Daoy (cell line): ENCODE data around the gene HOMER1.

DNA sequence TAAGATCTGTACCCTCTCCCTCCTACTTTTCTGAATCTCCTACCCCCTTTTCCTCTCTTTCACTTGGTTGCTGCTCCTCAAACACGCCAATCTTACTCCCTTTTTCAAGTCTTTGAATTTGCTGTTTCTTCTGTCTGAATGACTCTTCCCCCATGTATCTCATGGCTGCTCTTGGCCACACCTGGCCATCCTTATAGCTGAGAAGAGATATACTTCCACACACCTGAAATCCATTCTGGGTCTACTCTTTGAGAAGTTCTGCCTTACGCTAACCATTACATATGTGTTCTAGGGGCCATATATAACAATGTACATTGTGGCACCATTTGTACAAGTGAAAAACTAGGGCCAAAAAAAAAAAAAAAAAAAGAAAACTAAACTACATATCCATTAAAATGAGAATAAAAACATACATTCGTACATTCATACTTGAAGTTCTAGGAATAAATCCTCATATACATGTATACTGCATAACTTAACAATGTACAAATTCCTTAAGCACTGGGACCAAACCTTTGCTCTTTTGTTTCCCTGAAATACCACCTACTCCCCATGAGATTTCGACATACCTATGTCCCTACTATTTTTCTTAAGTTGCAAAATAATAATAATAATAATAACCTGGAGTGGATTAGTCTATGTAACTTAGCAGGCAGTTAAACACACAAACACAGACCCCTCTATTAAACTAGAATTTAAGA is 10.5 kb downstream of the TBCA start:
- RAMPAGE, long total RNA, result no peak

DNA sequence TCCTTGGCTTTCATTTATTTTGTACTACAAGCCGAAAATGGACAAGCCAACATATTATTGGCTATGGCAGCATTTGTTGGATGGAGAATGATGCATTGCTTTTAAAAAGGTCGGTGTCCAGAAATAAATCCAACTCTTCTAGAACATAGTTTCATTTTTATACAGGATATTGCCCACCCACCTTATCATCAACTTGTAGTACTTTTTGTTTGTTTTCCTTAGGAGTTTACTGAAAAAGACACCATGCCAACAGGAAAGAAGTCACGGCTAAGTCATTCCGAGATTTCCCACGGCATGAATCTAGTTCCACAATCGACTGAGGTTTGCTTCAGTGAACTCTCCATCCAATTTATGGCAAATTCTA is 237.6 kb downstream of the AP3B1 start:
- RAMPAGE, long total RNA, result no peak

DNA sequence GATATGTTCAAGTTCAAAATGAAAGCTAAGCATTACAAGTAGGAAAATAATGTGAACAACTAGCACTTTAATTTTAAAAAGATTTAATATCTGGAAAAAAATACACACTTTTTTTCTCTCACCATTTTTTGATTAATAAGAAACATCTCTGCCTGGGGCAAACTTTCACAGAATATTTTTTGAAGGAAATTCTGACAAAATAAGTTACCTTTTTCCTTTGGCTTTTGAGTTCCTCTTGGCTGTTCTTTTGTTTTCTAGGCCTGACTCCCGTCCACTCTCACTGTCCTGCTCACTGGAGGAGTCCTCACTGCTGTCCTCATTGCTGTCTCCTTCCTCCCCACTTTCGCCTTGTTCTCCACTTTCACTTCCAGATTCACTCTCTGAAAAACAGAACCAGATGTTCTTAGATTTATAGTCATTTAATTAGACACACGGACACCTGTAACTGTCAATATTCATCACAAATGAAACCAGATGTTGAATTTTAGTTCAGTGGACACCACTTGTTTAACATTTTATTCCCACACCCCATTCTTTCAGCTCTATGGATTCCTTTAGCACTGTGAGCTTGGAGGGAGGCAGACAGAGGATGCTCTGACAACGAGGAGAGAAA is 180.8 kb downstream of the AP3B1 start:
- RAMPAGE, long total RNA, result no peak

DNA sequence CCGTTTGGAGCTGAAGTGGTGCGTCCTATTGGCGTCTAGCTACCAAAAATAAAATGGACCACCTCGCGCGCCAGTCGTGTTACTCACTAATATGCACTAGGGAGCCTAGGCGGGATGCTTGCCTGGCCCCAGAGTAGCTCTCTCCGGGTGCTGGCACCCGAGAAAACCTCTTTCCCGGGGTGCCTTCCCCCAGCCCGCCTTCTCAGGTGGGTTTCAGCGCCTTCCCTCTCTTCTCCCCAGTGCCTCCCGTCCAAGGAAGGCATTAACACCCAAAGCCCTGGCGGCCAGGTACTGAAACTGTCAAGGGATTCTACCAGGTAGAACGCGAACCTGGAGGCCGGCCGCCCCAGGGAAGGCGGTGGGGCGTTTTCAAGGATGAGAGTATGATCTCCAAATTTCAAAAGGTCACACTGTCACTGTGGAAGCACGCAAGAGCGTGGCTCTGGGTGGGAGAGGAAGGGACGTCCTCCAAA is 1.1 kb upstream of the AP3B1 start:
- RAMPAGE, long total RNA, result no peak

- RAMPAGE, long total RNA, result no peak
These were observed 75.3 kb downstream of the LHFPL2 start for GRCh38 chr5:78573149-78573863.

- RAMPAGE, long total RNA, result no peak
These were observed 47.4 kb downstream of the LHFPL2 start for GRCh38 chr5:78601207-78601511.

DNA sequence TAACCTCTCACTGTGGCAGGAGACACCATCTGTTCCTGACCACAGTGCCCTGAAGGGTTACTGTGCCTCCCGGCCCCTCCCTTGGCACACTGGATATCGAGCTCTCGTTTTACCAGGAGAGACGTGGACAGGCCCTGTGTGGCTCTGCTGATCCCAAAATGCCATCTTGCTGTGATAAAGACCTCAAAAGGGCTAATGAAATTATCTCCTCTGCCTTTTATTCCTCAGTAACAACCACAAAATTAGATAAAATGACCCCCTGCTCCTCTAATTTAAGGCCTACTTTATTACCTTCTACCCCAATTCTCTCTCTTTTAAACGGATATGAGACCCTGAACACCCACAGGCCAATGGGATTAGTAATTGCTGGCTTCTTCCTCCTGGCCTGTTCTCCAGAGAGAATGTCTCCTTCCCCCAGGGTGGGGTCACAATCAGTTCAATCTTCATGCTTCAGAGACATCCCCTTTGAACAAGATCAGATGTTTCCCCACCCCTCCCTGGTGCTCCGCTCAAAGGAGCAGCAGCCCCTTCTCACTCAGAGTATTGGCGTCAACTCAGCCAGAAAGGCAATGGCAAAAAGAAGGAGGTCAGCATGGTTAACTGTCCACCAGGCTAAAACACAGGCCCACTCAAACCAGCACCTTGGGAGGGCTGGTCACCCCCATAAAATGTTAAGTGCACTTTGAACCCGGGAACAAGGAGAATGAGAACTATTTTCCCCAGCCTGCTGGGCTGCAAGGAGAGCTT is 20.4 kb downstream of the LHFPL2 start:
- RAMPAGE, long total RNA, result no peak

DNA sequence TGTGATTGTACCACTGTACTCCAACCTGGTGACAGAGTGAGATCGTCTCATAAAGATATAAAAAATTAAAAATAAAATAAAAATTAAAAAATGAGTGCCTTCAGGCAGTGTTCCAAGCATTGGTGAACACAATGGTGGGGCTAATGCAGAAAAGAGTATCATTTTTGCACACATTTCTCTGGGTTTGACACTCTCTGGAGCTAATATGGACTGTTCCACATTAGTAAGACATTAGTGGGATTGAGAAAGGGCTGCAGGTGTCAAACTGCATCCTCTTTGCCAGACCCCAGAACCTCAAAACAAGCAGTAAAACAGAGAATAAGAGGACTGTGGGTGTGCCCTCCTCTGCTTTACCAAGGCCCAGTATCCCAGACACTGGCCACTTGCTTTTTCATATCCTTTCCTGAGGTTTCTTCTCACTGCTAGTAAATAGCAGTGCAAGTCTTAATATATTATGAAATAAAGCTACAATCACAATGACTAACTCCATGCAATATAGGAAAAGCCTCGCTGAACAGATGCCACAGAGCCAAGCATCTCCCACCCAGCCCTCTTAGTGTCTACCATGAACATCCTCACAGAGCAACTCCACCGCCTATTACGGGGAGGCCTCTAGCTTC is 130.5 kb upstream of the LHFPL2 start:
- RAMPAGE, long total RNA, result no peak

DNA sequence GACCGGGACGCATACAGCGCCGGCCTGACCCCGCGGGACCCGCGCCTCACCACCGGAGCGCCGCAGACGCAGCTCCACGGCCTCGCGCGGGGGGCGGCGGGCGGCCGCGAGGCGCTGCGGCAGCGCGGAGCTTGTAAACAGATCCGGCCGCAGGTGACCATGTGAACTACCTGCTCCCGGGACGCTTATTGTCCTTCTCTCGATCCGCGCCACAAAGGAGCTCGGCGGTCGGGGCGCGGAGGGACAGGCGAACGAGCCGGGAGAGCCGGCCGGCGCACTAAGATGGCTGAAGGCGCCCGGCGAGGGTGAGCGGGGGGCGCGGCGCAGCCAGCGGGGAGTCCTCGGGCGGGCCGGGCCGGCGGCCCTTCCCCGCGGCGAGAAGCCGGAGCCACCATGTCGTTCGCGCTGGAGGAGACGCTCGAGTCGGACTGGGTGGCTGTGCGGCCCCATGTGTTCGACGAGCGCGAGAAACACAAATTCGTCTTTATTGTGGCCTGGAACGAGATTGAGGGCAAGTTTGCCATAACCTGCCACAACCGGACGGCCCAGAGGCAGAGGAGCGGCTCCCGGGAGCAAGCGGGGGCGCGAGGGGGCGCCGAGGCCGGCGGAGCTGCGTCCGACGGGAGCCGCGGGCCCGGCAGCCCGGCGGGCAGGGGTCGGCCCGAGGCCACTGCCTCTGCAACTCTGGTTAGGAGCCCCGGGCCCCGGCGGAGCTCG is 485 bp downstream of the JMY start:
- RAMPAGE, long total RNA, result no peak

GRCh38 chr5:79290036-79290328 is 54.1 kb downstream of the JMY start:
- RAMPAGE, long total RNA, result no peak

GRCh38 chr5:79512945-79513850 is 736 bp downstream of the HOMER1 start:
- RAMPAGE, long total RNA, result no peak

GRCh38 chr5:79513851-79514377 is at the start of gene HOMER1:
Gene HOMER1, minus strand, starts transcription at chr5:79514134.
- RAMPAGE, long total RNA, result no peak

- RAMPAGE, long total RNA, result no peak
These were observed 675 bp upstream of the HOMER1 start for GRCh38 chr5:79514472-79515146.

GRCh38 chr5:79630841-79631992 is 19.0 kb downstream of the TENT2 start:
- RAMPAGE, long total RNA, result no peak

- RAMPAGE, long total RNA, result no peak
These were observed 85.7 kb downstream of the CMYA5 start for GRCh38 chr5:79775289-79775687.

DNA sequence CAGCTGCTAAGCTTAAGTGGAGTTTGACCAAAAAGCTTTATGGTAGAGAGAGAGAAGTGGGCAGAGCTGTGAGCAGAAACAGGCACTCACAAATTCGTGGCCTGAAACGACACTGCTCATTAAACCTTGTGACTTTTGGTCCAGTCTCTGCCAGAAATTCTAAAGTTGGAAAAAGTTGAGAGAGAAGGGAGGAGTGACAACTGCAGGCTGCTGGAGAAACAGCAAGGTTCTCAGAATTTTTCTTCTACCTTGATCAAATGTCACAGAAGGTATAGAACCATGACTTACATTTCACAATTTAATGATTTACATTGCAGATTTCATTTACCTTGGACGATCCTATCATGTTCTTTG is 131.4 kb downstream of the MTX3 start:
- RAMPAGE, long total RNA, result no peak

DNA sequence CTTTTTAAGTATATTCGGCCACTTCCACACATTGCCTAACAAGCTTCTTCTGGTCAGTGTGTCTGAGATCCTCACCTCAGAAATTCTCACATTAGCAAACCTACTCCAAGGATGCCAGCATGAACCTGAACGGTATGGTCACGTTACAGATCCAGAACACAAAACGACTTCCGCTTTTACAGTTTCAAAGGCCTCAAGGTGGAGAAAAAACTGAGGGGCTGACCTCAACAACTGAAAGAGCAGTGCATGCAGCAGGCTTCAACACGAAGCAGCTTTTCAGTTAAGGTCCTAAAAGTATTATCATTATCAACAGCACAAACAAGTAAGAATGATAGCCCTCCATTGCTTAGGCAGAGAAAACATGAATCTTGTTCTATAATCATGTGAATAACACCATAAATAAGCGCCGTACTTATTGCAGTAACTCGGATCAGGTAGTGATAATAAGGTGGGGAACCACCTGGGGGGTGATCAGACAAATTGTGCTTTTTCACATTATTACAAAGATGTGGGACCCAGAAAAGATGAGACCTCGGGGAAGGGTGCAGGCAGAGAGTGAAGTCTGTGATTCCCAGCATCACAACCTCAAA is 107.4 kb downstream of the THBS4 start:
- RAMPAGE, long total RNA, result no peak

DNA sequence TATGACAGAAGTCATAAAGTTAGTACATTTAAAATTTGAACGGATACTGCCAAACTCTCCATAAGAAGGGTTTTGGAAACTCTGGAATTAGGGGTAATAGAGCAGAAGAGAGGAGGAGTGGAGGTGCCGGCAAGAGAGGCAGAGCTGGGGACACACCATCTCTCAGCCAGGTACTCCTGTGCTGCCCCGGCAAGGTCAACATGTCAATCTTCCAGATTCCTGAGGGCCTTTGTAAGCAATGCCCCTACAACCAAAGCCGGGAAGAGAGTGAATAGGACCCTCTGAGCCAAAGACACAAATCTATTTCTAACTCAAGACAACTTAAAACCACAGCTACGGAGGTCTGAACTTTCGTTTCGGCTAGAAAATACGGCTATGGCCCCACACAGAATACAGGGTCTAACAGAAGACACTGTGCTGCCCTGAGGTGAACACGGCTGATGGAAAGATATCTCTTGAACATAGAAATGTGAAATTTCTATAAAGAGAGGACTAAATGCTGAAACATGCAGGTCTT is 66.7 kb downstream of the SERINC5 start:
- RAMPAGE, long total RNA, result no peak

- RAMPAGE, long total RNA, result no peak
These were observed 2.4 kb downstream of the SERINC5 start for GRCh38 chr5:80253221-80254149.

DNA sequence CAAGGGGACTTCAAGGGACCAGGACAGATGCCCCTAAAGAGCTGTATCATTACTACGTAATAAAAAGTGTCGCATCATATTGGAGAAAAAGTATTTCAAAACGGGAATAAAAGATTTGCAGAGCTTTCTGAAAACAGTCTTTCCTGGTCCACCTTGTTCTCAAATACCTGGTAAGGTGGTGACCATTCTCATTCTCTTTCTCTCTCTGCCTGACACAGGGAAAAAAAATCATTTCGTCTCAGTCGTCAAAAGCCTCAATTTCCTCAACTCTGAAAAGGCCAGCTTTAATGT is 1.4 kb downstream of the SERINC5 start:
- RAMPAGE, long total RNA, result no peak